ENCODE results near the gene FBN1.

DNA sequence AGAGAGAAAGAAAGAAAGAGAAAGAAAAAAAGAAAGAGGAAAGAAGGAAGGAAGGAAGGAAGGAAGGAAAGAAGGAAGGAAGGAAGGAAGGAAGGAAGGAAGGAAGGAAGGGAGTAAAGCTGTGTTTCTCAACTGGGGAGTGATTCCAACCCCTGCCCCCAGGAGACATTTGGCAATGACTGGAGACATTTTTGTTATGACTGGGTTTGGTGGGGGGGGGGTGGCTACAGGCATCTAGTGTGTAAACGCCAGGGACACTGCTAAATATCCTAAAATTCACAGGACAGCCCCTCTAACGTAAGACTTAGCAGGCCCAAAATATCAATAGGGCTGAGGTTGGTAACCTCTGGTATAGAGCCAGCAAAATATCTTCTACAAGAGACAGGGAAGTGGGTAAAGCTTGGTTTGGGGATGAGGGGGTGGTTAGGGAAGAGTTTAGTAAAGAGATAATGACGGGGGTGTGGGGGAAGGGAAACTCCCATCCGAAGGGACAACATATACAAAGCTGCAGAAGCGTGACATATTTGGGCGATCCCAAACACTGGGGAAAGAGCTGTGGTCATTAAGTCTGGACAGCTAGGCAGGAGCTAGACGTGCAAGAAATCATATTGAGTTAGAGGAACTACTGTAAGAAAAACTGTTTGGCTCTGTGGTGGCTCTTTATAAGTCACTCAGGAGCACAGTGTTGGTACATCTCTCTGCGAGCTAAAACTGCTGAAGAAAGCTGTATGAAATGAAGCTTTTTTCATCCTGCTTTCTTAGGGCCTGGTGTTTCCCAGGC lies 767 bp upstream of the TRIM69 start:
- PRO-cap, result no peak

DNA sequence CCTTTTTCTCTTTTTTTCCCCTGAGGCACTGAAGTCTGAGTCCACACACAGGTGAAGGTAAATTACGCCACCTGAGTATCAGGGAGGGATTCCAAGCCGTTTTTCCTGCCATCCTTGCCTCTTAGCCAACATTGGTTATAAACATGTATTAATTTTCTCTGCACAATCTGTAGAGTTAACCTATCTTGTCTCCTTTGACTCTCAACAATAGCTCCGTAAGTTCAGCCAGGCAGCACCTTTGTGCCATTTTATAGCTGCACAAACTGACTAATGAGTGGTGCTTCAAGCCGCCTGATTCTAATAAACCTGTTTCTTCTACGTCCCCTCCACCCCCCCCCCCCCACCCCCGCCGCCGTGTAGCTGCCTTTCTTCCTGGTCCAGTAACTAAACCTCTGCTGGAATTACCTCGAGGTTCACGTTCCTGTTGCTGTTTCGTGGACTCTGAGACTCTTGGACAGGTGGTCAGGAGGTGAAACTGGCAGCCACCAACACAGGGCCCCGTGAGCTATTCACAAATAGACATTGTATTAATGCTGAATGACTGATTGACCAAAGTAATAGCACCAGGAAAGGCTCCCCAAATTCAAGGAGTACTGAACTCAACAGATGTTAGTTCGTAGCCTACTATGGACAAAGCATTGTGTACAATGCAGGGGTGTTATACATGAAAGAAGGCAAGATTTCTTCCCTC lies 73.8 kb downstream of the TRIM69 start:
- PRO-cap, result unidirectional peak, minus-strand start at position 386 of the sequence

DNA sequence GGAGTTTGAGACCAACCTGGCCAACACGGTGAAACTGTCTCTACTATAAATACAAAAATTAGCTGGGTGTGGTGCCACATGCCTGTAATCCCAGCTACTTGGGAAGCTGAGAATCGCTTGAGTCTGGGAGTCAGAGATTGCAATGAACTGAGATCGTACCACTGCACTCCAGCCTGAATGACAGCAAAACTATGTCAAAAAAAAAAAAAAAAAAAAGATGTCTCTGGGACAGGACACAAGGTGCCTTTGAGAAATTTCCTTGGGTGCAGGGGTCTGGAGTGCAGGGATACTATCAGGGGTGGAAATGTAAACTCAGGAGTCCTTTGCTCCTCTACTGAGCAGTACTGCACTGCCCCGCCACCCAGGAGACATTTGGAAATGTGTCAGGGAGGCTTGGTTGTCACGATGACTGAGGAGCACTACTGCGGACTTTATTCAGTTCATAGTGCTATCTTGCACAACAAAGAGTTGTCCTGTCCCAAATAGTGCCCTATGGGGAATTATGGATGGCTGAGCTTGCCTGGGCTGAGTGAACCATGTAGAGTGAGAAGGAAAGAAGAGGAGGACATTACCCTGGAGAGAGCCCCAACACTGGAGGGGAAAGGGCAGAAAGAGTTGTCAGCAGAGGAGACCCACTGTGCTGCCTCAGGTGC lies 2.6 kb downstream of the SORD start:
- PRO-cap, result no peak

GRCh38 chr15:45083078-45083629 lies 30.8 kb downstream of the DUOX2 start:
- PRO-cap, result no peak

- PRO-cap, result no peak
Measured at GRCh38 chr15:45154977-45156045, 25.5 kb downstream of the DUOX1 start.

- PRO-cap, result no peak
Measured at GRCh38 chr15:45331768-45332306, 46.5 kb downstream of the GATM start.

DNA sequence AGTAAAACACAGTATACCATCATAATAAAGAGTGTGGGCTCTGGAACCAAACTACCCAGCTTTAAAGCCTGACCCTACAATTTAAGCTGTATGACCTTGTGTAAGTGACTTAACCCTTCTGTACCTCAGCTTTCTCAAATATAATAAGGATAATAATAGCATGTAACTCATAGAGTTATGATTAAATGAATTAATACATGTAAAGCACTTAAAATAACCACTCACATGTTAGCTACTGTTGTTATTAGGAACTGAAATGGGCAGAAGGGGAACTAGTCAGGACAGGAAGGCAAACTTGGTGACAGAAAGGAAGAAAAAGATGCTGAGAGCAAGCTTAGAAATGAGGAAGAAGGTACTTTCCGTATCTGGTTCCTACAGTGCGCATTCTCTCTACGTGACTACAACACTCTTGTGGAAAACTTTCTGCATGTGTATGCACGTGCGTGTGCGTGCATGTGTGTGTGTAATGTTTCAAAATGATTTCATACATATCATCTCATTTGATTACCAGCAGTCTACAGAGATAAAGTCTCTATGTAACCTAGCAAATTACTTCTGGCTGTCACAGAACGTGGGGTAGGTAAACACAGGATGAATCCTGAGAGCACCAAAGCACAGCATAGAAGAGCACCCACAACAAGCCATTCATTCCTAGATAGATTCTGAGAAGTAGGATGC lies 10.1 kb upstream of the SPATA5L1 start:
- PRO-cap, result no peak

DNA sequence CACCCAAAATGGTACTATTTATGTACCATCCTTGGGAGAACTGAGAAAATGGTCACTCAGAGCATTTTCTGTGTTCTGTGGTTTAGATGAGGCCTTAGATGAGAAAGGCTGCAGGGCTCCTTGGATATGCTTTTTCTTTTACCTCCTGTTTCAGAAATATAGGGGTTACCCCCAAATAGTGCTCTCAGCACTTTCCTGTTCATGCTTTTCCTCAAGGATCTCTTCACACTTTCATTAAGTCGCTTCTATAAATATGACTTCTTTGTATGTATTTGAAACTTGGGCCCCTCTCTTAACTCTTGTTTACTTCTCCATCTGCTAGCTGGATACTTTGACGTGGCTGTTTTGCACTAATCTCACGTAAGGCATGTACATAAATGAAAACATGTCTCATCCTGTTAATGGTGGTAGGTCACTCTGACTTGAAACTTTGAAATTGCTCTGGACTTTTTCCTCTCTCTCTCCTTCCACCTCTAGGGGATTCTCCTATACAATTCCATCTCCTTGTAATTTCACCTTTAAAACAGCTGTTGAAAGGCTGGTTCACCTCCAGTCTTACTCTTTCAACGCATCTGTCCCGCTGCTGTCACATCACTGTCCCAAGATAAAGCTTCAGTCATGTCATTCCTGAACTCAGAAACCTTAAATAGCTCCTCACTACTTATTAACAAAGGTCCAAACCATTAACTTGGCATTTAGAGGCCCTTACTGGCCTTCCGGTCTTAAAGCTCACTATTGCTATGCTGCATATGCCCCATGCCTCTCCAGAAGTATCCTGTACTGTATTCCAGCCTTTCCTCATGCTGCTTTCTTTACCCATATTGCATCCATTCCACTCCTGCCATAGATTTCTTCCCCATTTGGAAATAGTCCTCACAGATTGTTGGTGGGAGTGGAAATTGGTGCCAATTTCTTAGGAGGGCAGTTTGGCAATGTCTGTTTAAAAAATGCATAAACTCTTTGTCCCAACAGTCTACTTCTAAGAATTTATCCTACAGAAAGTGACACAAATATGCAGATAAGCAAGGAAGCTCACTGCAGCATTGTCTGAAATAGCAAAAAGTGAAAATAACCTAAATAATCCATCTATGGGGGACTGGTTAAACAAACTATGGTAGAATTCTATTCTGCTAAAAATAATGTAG lies 1.2 kb downstream of the BLOC1S6 start:
- PRO-cap, result no peak

- PRO-cap, result unidirectional peak, minus-strand start at chr15:45641421
Measured at GRCh38 chr15:45641202-45641848, 6.5 kb downstream of the SQOR start.

DNA sequence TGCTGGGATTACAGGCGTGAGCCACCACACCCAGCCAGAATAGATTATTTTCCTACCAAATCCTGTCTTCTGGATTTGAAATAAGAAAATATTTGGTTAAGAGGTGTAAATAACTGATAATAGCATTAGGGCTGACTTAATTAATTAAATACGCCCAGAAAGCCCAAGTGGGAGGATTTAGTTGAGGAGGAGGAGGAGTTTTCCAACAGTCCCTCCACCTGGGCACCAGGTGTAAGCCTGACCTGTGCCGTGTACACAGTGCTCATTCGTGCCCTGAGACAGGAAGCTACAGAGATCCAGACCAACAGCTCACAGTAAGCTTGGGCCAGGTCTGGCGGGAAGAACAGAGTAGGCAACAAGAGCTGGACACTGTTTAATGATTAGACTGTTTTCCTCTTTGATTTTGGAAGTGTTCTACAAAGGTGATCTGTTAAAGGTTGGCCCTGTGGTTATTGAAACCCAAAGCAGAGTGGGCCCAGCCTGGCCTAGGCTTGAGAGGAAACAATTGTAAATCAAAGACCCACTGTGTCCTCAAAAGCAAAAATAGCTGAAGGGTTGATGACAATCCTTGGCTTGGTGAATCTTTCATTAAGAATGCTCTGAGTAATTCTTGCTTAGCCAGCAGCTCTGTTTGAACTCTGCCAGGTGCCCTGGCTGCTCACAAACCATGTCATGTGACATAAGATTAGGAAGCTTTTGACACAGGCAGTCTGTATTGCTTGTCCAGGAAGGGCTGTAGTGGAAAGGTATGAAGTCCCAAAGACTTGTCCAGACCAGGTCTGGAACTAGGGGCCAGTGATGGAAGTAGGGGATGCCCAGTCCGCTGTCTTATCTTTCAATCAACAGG lies 13.8 kb downstream of the SQOR start:
- PRO-cap, result no peak

DNA sequence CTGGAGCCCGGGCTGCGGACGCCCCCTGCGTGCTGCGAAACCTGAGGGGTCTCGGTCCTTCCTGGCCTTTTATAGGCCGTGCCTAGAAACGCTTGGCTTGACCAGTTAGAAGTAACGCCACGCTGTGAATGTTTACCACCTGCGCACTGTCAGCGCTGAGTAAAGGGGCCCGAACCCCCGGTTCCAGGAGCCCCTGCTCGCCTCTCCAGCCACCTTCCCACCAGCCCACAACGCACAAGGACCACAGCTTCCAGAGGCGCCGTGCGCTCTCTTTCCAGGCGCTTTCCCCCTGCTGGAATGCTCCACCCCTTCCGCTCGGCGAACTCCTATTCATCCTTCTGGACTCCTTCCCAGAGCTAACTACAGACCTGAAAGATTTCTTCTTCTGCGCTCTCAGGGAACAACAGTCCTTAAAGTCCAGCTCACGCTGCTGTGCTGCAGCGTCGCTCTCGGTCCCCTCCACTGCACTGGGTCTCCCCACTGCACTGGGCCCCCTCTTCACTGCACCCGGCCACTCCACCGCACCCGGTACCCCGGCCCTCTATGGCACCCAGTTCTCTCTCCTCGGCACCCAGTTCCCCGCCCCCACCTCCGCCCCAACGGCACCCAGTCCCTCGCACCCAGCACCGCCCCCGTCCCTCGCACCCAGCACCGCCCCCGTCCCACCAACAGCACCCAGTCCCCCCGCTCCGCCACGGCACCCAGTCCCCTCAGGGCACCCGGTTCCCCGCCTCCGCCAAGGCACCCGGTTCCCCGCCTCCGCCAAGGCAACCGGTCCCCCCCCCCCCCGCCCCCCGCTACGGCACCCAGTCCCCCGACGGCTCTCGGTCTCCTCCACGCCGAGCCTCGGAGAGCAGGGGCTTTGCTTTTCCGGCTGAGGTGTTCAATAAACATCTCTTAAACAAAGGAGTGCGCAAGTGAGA lies 69.8 kb downstream of the SQOR start:
- PRO-cap, result no peak

DNA sequence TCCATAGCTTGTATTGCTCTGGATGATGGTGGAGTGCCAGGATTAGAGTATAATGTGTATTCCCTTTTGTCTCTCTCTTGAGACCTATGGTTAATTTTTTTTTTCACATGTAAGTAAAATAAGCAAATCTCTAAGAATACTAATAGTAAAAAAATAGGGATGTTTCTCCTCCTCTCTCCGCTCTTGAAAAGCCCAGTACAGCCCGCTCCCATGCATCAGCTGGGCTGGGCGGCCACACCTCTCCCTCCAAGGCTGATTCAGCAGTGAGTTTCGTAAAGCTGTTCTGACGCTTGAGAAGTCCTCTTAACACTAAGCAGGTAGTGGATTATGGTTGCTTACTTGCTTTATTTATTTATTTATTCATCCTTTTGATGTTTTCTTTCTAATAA lies 284.8 kb downstream of the SQOR start:
- PRO-cap, result no peak

- PRO-cap, result no peak
Measured at GRCh38 chr15:46526448-46526756, 891.6 kb downstream of the SQOR start.

GRCh38 chr15:46969878-46970286 lies 747.4 kb upstream of the SEMA6D start:
- PRO-cap, result no peak

GRCh38 chr15:48043244-48043491 lies 77.6 kb upstream of the SLC24A5 start:
- PRO-cap, result no peak

GRCh38 chr15:48177329-48177559 lies 851 bp downstream of the MYEF2 start:
- PRO-cap, result no peak

- PRO-cap, result no peak
Measured at GRCh38 chr15:48602639-48603219, 42.8 kb downstream of the FBN1 start.

DNA sequence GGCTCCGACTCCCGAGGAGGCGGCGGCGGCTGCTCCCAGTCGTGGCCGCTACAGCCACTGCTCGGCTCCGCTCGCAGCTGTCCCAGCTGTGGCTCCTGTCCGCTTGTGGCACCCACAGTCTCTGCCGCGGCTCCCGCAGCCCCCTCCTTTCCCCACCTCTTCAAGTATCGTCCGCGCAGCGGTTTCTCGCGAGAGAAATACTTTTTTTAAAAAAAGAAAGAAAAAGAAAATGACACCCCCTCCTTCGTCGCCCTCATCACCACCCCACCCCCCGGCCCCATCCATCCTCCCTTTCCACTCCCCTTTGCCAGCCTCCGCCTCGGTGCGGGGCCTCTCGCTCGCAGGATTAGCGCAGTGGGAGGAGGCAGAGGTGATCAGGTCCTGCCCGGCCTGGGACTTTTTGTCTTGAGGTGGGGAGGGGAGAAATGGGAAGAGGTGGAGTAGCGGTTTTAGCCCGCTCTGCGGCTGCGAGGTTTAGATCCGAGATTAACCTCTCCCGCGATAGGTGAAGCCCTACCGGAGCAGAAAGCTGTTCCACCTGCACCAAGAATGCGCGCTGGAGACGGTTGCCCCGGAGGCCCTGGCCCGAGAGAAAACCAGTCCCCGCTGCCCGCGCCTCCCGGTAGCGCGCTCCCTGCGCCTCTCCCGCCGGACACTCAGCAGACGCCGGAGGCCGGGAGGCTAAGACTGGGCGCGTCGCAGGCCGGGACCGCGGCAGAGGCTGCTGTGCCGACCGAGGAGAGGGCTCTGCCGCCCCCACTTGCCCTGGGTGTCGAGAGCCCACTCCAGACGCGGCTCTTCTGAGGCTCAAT lies at the start of gene FBN1:
FBN1 (minus strand) TSS at position 123 of the 812 bp plus-strand sequence.
- PRO-cap, result bidirectional peak, plus-strand start at position 310 of the sequence, minus-strand start at position 123 of the sequence; bidirectional peak, plus-strand start at position 662 of the sequence, minus-strand start at position 658 of the sequence

- PRO-cap, result no peak
Measured at GRCh38 chr15:48646475-48646743, 900 bp upstream of the FBN1 start.

DNA sequence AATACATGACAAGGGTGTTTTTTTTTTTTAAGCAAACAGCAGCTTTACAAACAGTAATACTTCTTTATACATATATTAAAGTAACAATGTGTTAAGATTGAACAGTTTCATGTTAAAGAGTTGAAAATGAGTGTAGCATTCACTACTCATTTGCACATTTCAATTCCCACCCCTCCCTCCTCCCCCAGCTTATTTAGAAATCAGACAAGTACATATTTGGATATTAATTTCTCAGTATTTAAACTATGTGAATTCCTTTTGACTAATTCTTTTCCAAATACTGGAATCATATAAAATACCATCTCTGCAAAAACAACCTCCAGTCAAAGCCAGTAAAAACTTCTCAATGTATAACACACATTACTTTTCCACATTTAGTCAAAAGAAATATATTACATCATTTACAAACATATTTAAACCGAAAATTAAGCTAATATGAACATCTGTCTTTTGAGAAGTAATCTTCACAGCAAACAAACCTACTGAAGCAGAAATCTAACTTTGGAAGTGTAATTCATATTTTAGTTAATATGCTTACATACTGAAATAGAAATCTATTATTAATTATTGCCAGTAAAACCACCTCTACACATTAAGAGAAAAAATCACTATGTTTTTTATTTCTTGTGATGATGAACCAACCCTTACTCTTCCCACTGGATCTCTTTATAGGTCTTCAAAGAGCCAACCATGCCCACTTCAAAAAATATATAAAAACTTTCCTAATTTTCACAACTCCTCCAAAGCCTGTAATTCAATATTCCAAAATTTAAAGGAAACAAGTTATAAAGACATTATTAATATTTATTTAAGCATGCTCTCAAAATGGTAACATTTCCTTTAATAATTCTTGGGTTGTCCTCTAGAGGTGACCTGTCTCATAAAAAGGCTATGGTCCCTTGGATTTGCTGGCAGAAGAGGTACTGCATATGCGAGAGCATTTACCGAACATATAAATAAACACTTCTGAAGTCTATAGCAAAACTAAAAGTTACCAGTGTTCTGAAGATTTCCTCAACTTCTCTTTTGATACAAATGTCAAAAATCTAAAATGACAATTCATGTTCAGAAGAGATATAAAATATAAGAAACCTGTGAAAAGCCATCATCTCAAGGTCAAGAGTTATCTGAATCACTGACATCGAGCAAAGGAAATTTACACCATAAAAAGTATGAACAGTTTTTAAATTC lies 25.8 kb upstream of the SHC4 start:
- PRO-cap, result no peak

Data from jejunum (tissue), 1 donor.